Pericardium (tissue), 1 donor: ENCODE measurements around the gene CHMP2B.

DNA sequence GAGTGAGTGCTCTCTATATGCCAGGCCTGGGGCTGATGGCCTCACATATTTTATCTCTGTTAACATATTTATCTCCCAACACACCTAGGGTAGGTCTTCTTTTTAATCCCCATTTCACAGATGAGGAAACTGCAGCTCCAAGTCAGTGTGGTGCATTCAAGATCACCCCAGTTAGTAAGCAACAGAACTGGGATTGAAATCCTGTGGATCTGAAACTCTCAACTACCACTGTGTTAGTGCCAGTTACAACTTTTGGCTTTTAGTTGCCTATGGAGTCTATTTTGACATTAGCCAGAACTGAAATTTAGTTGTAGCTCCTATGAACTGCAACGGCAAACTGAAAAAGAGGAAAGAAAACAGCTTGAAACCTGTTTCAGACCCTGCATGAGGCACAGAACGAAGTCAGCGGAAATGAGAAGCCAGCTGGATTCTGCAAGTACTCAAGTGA, 352.4 kb downstream of the SHQ1 start:
- RRBS: no CpG with 5 or more reads among the region's 3 CpGs

- RRBS: no CpG with 5 or more reads among the region's 5 CpGs
Measured at GRCh38 chr3:72750326-72750989, 97.8 kb downstream of the SHQ1 start.

DNA sequence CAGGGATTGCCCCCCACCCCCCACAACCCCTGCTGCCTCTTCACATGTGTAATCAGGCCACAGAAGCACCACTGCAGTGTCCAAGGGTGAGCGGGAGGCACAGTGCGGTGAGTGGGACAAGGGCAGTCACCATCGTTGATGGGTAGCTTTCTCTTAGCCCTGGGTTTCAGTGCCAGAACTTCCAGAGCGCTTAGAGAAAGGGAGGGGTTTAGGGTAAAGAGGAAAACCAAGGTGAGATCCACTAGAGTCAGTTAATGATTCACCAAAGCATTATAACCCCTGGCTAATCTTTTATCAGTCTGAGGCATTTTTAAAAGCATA, 94.8 kb downstream of the SHQ1 start:
- RRBS: no CpG with 5 or more reads among the region's 4 CpGs

DNA sequence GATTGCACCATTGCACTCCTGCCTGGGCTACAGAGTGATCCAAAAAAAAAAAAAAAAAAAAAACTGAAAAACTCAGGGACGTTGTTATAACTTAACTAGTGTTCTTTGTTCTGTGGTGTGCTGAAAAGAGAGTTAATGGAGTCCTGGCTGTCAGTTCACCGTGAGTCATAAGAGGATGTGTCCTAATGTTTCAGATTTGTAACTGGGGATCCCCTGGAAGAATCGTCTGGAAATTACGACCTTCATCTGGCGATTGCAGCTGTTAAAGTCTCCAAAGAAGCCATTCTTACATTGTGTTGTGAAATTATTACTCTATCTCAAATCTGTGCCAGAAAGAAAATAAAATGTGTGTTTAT, 1.0 kb upstream of the GXYLT2 start:
- RRBS: no CpG with 5 or more reads among the region's 5 CpGs

GRCh38 chr3:72953409-72953954, 43.1 kb upstream of the PPP4R2 start:
- RRBS: no CpG with 5 or more reads among the region's 6 CpGs

- RRBS: 89% methylated on average over 6 of the region's 48 CpGs
Measured at GRCh38 chr3:73383668-73384237, 241.0 kb downstream of the PDZRN3 start.

- RRBS: no CpG with 5 or more reads among the region's 13 CpGs
Measured at GRCh38 chr3:73511537-73511985, 113.2 kb downstream of the PDZRN3 start.

GRCh38 chr3:73621103-73621912, 3.4 kb downstream of the PDZRN3 start:
- RRBS: no CpG with 5 or more reads among the region's 8 CpGs

- RRBS: 34% methylated on average over 6 of the region's 42 CpGs
Measured at GRCh38 chr3:75396134-75396737, 267.9 kb upstream of the FRG2C start.

DNA sequence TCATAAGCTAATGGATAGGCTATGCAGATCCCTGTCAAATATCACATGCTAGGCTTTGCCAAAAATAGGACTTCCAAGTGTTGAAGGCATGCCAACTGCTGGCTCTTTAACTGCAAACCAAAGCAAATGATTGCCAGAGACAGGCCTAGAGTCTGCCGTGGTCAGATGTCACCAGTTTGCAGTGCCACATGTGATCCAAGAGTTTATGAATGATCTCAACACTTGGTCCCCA, 428.2 kb downstream of the ROBO2 start:
- RRBS: no CpG with 5 or more reads among the region's 1 CpG

DNA sequence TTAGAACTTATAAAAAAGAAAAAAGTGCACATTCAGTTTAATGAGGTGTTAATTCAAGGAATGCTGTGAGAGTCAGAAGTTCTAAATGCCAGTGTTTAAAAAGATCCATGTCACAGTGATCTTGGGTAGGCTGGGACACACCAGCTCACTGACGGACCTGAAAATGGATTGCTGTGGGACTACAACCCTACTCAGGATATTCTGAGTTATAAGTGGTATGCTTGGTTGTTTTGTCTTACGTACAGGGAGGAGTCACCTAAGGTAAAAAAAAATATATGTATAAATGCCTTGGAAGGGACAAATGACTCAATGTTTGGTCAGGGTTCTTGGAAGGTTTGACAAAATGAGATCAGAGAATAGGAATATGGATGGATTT, 767.4 kb downstream of the GBE1 start:
- RRBS: no CpG with 5 or more reads among the region's 2 CpGs

- RRBS: no CpG with 5 or more reads among the region's 4 CpGs
Measured at GRCh38 chr3:81732873-81733486, 28.5 kb downstream of the GBE1 start.

DNA sequence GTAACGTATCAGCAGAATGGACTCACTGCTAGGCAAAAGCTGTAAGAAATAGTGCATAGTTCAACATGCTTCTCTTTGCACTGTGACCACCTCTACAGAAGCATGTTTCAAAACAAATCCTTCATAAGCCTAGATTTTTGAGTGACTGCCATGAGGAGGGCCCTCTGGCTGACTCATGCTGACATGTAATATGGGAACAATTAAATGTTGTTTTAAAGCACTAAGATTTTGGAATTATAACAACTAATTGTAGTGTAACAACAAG, 3.1 kb downstream of the GBE1 start:
- RRBS: no CpG with 5 or more reads among the region's 1 CpG

DNA sequence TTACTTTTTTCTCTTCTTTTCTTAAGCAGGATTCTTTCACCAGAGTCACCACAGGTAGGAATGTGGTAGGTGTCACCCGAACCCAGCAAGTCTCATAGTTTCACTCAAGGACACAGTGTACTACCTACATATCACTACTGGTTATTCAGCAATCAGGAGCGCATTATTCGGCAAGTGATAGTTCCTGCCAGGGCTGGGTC, 1271.5 kb upstream of the CADM2 start:
- RRBS: no CpG with 5 or more reads among the region's 3 CpGs

- RRBS: 4% methylated on average over 5 of the region's 69 CpGs
Measured at GRCh38 chr3:87226963-87228113, at the start of gene CHMP2B. Gene CHMP2B (plus strand): TSS chr3:87227309.

DNA sequence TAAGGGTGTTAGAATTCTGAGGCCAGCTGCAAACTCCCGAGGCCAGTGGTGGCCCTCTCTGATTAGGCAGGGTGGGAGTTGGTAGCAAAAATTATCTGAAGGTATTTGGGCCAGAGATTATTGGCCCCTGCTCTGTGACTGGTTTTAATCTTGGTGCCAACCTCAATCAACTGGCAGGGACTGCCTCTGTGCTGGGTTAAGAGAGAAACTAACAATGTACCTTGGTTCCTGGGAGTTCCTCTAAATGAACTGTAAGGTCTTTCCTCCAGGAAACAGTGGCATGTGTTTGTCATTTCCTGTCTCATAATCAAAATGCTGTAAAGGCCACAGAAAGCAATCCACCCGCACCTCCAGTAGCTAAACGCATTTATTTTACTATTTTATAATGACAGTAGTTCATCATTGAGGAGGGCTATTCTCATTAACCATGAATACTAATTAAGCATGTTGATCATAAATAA, 5.1 kb downstream of the POU1F1 start:
- RRBS: no CpG with 5 or more reads among the region's 3 CpGs

GRCh38 chr3:88151359-88151742, 1.6 kb downstream of the C3orf38 start:
- RRBS: no CpG with 5 or more reads among the region's 4 CpGs

- RRBS: no CpG with 5 or more reads among the region's 1 CpG
Measured at GRCh38 chr3:93873457-93874017, 100.2 kb downstream of the PROS1 start.

DNA sequence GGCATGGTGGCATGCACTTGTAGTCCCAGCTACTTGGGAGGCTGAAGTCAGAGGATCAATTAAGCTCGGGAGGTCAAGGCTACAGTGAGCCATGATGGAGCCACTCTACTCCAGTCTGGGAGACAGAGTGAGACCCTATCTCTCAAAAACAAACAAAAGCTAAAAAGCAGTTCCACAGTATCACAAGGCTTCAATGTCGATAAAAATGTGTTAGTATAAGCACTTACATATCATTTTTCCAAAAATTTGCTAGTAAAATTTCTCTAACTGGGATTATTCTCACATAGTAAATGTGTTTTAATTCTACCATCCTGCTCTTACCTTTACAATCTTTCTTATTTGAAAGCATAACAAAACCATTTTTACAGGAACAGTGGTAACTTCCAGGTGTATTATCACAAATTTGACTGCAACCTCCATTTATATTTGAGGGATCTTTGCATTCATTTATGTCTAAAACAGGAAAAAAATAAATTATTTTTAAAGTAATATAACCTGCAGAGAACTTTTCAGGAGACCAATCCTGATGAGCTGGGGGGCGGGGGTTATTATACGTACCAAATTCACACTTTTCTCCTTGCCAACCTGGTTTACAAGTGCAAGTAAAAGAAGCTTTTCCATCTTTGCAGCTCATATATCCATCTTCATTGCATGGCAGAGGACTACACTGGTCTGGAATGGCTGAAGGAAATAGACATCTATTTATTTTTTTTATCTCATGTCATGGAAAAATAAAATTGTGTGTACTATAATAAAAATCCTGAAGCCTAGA, 68.0 kb downstream of the PROS1 start:
- RRBS: no CpG with 5 or more reads among the region's 4 CpGs

DNA sequence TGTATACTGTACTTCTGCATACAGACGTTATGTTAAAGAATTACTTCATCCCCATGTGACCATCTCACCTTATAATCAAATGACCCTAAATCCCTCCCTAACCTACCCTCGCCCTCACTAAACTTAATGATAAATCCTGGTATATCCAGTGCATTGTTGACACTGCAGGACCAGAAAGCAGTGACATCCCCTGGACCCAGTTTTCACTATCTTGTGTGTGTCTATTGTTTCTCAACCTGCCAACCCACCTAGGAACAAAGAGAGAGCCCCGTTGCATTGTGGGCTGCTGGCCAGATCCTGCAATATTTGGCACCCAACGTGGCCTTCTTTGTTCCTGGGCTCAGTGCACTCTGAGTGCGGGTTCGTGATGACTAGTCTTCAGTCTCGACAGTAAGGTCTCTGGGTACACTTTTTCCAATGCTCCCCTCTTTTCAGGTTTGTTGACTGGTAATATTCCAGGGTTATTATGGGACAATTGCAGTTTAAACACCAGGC, 584.9 kb downstream of the NSUN3 start:
- RRBS: no CpG with 5 or more reads among the region's 7 CpGs